Colonic mucosa (tissue), 1 donor: ENCODE data around the gene ACTR3C.

DNA sequence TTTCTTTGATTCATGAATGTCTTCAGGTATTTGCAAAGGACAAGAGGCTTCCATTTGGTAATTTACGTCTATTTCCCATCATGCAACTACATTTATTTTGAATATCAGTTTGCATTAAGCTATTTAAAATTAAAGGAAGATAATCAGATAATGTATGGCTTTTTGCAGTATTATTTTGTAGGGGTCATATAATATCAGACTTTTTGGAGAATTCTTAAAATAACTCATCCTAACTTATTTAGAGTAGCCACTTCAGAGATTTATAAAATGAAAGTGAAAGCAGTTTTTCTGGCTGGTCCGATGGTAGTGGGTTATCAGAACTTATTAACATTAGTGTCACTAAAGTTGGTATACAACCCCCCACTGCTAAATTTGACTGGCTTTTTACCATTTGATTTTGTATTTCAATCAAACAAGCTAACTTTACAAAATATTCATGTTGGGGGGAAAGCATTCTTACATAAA is 65.2 kb downstream of the PDIA4 start:
- PRO-cap = no peak

GRCh38 chr7:148982594-148983287 is 45.6 kb downstream of the PDIA4 start:
- PRO-cap = no peak

DNA sequence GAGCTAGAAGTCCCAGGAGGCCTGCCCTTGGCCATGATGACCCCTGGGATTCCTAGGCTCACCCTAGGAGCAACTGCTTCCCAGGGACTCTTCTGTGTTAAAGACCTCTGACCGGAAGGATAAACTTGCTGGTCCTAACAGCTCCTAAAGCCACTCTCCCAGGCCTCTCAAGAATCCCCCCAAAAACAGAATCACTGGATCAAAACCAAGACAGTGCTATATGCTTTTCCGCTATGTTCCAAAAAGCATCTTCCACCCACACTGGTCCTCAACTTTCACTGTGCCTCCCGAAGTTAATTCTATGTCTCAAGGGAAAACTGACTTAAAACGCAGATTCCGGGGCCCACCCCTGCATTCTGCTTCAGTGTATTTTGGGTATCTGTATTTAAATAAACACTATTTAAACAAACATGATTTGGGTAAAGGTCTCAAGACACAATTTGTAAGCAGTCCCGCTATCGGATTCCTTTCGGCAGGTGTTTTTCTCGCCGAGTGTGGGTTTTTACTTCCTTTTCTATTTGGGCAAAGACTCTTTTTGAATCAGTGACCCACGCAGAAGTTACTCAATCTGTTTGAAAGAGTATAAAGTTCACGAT is 1.4 kb downstream of the PDIA4 start:
- PRO-cap = no peak

GRCh38 chr7:149154006-149154400 is 6.8 kb downstream of the ZNF398 start:
- PRO-cap = no peak

GRCh38 chr7:149494971-149495507 is 2.6 kb downstream of the ZNF746 start:
- PRO-cap = no peak

- PRO-cap = no peak
These were observed 48.8 kb upstream of the ZNF746 start for GRCh38 chr7:149546369-149546809.

DNA sequence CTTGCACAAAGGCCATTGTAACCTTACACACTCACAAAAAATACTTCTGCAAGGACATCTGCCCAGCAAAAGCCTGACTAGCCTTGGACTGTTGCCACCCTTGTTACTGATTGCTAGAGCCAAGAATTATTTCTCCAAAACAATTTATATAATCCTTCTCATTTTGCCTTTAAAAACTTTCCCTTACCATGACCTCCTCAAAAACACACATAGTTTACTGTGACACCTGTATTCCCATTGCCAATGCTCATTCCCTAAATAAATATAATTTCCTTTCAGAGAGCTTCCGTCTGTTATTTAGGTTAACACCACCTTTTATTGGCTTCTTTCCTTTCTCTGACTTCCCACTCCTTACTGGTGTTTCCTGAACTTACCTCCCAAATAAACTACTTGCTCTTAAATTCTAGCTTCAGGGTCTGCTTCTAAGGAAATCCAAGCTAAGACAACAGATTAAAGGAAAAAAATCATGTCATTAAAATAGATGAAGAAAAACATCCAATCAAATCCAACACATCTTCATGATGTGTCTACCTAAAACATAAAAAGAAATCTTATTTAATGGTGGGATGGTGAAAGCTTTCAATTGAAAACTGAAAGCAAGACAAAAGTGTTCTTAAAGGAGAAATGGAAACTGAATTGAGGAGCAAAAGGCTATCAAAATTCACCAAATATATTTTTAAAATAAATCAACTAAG is 67.5 kb upstream of the ZNF746 start:
- PRO-cap = no peak

DNA sequence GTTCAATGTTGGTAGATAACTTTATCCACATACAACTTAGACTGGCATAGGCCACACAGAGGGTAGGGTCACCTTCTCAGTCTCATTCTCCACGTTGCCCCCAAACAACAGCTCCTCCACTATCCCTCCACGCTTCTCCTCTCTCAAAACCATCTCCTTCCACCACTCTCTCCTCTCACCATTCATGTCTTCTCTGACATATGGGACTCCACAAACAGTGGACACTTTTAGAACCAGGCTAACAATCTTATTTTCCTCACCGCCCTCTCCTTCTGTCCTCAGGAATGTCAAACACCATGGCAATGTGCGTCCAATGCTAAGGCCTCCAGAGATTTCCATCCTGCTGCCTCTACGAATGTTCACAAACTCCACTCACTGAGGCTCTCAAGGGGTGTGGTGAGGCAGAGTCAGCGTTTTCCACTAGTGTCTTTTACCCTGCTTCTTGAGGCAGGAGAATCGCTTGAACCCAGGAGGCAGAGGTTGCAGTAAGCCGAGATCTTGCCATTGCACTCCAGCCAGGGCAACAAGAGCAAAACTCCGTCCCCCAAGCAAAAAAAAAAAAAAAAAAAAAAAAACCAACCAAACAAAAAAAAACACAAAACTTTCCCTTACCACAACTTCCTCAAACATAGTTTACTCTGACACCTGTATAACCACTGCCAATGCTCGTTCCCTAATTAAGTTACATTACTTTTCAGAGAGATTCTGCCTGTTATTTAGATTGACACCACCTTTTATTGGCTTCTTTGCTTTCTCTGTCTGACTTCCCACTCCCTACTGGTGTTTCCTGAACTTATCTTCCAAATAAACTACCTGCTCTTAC is 102.0 kb upstream of the ZNF746 start:
- PRO-cap = no peak

- PRO-cap = no peak
These were observed 44.4 kb upstream of the KRBA1 start for GRCh38 chr7:149670405-149670720.

DNA sequence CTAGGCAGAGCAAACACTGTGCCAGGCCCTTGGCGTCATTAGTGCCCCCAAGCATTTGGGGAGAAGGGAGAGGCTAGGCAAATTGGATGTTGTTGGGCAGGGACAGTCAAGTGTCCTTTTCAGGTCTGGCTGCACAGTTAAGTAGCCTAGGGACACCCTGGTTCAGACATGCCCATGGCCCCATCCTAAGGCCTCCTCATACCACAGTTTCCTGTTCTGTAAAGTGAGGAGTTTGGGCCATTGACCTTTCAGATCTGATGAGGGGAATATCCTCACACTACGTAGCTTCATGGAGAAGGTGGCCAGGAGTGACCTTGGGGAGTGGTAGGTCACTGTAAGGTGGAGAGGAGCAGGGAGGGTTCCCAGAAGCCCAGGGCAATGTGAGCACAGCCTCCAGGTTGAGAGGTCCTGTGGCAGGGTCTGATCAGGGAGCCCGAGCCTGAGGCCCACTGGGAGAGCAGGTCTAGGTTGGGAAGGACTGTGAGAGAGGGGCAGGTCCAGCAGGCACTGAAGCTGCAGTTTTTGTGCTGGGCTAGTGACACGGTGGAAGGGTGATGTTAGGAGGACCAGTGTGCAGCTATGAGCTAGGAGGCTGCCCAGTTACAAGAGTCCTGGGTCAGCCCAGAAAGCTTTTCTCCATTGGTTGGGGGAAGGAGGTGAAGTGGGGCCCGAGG is 1.1 kb downstream of the KRBA1 start:
- PRO-cap = no peak

DNA sequence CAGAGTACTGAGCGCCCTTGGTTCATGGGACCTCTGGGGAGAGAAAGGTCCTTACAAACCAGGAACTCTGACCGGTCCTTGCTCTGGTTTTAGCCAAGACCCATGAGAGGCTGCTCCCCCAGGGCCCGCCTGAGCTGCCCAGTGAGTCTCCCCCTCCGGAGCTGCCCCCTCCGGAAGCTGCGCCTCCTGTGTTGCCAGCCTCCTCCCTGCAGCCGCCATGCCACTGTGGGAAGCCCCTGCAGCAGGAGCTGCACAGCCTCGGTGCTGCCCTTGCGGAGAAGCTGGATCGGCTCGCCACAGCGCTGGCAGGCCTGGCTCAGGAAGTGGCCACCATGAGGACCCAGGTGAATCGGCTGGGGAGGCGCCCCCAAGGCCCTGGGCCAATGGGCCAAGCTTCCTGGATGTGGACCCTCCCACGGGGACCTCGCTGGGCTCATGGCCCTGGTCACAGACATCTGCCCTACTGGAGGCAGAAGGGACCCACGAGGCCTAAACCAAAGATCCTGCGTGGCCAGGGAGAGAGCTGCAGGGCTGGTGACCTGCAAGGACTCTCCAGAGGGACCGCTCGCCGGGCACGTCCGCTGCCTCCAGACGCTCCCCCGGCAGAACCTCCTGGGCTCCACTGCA is 18.5 kb downstream of the KRBA1 start:
- PRO-cap = no peak

- PRO-cap = no peak
These were observed 19.7 kb downstream of the KRBA1 start for GRCh38 chr7:149734415-149734938.

DNA sequence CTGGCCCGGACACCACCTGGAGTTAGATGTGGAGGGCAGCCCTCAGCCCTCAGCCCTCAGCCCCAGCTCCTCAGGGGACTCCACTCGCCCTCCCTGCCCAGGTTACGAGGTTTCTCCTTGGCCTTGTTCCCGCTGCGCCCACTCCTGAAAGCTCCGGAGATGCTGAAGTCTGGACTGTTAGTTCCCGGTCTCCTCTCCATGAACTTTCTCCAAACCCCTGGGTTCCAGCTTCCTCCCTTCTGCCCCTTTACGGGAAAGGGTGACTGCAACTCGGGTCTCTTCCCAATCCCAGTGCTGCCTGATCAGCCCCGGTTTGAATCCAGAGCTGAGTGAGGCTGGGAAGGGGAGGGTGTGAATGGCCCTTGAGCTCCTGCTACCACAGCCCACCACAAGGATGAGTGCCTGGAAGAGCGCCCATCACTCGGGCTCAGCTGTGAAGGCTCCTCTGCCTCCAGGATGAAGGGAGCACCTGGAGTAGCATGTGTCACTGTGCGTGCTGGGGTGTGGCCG is 824 bp upstream of the ZNF467 start:
- PRO-cap = no peak

DNA sequence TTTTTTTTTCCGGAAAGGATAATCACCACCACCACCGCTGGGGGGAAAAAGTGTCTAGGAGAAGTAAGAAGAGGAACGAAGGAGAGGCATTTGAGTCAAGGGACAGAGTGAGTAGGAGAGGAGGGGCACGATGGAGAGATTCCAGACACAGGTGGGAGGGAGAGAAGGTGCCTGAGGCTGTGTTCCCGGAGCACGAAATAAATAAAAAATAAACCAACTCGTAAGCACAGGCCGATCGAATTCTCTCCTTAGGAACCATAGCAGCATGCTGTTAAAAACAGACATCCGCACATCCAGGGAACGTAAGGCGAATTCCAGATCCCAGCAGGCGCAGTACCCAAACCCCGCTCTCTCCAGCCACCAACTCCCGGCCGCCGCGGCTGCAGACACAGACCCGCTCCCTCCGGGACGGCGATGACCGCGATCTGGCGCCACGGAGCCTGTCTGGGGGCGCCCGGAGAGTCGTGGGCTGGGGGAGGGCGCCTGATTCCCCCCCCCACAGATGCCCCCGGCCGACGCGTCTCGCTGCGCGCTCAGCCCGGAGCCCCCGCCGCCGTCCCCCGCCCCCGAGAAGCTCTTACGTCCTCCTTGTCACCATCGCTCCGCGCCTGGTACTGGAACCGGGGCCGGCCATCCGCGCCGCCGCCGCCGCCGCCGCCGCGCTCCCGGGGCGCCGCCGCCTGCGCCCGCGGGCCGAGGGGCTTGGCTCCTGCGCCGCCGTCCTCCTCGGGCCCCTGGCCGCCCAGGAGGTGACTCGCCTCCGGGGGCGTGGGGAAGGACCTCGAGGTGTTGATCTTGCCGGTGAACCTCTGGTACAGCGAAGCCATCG is 173.5 kb downstream of the ATP6V0E2 start:
- PRO-cap = no peak

GRCh38 chr7:150322988-150324029 is at the start of gene ACTR3C:
ACTR3C (minus strand) TSS chr7:150323545.
- PRO-cap = bidirectional peak, plus-strand start at chr7:150323207, minus-strand start at chr7:150323183; bidirectional peak, plus-strand start at chr7:150323683, minus-strand start at chr7:150323526; bidirectional peak, plus-strand start at chr7:150323844, minus-strand start at chr7:150323749

- PRO-cap = no peak
These were observed 7.1 kb upstream of the ACTR3C start for GRCh38 chr7:150330203-150331169.

DNA sequence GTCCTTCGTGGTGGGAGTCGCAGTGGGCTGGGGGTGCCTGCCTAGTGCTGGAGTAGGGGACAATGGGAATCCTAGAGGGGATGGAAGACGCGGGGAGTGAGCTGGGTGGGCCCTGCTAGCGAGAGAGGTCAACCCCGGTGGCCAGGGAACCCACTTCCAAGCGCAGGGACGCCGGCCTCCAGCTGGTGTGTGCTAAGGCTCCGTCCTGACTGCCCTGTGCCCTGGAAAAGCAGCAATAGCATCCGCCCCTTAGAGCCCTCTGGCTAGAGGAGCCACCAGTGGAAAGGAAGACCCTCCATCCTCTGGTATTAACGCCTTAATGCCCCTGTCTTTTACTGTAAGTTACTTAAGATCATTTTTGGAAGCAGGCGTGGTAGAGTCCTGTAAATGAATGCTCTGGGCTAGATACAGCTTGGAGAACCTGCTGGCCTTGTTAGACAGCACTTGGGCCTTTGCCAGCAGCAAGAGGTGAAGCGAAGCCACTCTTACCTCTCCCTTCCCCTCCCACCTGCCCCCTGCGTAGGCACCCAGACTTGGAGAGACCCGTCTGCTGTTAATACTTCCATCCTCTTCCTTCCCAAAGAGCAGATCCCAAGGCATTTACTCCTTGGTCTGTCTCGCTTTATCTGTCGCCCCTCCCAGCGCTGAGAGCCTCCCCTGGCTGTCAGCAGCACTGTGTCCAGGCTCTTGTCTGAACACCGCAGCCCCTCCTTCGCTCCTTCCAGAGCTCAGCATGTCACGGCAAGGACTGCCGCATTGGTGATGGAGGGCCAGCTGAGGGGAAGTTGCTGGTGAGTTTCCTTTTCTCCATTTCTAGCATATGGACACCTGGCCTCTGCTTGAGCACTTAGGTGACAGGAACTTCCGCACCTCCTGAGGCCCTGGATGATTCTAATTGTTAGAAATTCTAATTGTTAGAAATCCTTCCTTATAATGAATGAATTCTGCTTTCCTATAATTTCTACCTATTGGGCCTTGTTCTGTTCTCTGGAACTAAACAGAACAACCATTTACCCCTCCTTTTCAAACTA is 4.7 kb downstream of the REPIN1 start:
- PRO-cap = bidirectional peak, plus-strand start at position 266 of the sequence, minus-strand start at position 211 of the sequence; bidirectional peak, plus-strand start at position 724 of the sequence, minus-strand start at position 576 of the sequence

- PRO-cap = bidirectional peak, plus-strand start at chr7:150376319, minus-strand start at chr7:150376265
These were observed 2.9 kb upstream of the ZNF775 start for GRCh38 chr7:150375838-150377047.

- PRO-cap = bidirectional peak, plus-strand start at chr7:150383233, minus-strand start at chr7:150383018
These were observed 3.7 kb downstream of the ZNF775 start for GRCh38 chr7:150382879-150383100.

DNA sequence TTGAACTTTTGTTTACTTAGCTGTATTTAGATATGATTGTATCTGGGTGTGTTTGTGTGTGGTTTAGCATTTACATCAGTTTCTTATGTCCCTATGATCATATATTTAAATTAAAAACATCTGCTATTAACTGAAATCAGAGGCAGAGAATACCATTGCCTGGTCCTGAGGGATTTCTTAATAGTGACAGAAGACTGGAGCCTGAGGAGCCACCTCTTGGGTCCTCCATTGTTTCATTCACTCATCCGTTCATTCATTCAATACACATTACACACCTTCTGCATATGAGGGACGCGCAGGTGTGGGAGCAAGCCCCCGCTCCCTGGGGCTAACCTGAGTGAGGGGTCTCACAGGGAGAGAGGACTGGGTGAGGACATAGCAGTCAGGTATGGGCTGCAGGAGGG is 4.0 kb downstream of the ZNF775 start:
- PRO-cap = bidirectional peak, plus-strand start at position 133 of the sequence, minus-strand start outside the sequence